Transverse colon (tissue), 4 donors: ENCODE measurements around the gene INVS.

DNA sequence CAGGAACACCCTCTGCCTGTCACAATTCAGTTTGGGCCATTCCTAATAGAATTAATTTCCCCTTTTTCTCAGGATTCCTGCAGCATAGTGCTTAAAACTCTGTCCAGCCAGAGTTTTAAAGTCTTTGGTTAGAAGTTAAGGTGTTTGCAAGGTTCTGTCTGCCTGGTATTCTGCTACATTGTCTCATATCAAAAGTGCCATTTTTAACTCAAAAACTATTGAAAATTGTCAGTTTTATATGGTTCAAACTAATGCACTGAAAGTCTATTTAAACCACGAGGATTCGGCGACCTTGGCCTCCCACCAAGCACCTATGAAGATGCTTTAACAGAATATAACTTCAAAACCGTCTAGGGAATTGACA lies 29.0 kb downstream of the NANS start:
- PRO-cap, result no peak
- RAMPAGE, long total RNA, 4 experiments, result no peak in any of the 4 experiments

DNA sequence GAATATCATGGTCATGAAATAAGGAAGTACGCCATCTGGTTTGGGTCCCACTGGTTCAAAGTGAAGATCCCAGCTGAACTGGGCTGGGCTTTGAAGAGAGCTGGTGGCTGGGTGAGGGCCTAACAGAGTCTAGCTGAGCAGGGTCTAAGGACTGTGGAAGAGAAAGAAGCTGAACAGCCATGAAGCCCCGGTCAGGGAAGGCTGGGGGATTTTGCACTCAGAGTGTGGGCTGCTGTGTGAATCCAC lies 14.5 kb downstream of the TRIM14 start:
- PRO-cap, result no peak
- RAMPAGE, long total RNA, 4 experiments, result no peak in any of the 4 experiments

GRCh38 chr9:98172523-98173285 lies 19.7 kb downstream of the CORO2A start:
- PRO-cap, result no peak
- RAMPAGE, long total RNA, 4 experiments, result no peak in any of the 4 experiments

- PRO-cap, result no peak
- RAMPAGE, long total RNA, 4 experiments, result no peak in any of the 4 experiments
Measured at GRCh38 chr9:98176567-98177002, 15.9 kb downstream of the CORO2A start.

GRCh38 chr9:98253311-98254292 lies 1.8 kb downstream of the TBC1D2 start:
- PRO-cap, result no peak
- RAMPAGE, long total RNA, 4 experiments, result no peak in any of the 4 experiments

DNA sequence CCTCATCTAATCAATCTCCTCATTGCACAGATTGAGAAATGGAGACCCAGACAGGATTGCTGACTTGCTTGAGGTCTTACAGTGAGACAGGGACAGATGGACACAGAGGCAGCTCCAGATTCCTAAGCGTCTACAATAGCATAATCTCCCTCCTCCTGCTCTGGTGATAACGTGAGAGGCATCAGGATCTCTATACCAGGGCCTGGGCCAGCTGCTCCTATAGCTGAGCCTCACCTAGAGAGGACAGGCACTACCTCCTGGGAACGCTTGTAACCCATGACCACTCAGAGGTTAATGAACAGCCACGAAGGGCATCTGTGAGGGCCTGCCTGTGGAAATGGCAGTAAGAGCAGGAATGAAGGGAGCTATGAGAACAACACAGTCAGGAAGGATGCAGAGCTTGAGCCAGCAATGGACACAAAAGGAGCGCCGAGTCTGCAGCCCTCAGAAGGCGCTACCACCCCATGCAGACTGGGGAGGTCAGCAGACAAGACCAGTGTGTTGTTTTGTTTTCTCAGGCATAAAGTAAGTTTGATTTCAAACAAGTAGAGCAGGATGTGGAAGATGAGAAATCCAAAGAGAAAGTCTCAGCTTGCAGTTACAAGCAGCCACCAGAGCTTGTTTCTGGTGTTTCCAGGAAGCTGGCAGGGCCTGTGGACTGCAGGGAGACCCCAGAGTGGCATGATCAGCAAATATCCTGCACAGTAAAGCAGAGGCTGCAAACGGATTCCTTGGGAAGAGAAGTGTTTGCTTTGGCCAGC lies 17.5 kb downstream of the ANKS6 start:
- PRO-cap, result no peak
- RAMPAGE, long total RNA, 4 experiments, result no peak in any of the 4 experiments

- PRO-cap, result no peak
- RAMPAGE, long total RNA, 4 experiments, result no peak in any of the 4 experiments
Measured at GRCh38 chr9:98940410-98940667, 3.4 kb upstream of the COL15A1 start.

DNA sequence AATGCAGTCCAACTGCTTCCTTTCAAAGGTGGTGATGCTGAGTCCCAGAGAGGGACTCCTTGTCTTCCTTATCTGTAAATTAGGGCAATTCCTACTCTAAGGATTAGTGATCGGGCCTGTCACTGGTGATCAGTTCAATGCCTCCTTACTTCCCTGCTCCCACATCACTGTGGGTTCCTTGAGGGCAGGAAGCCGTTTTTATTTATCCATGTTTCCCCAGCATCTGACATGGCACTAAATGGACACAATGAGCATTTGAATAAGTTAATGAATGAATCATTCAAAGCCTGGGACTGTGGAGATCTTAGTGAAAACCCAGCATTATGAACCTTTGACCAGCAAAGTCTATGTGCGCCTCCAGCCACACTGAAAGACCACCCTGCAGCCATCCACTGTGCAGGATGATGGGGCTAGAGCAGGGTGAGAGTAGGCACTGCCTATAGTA lies 11.5 kb downstream of the COL15A1 start:
- PRO-cap, result no peak
- RAMPAGE, long total RNA, 4 experiments, result no peak in any of the 4 experiments

DNA sequence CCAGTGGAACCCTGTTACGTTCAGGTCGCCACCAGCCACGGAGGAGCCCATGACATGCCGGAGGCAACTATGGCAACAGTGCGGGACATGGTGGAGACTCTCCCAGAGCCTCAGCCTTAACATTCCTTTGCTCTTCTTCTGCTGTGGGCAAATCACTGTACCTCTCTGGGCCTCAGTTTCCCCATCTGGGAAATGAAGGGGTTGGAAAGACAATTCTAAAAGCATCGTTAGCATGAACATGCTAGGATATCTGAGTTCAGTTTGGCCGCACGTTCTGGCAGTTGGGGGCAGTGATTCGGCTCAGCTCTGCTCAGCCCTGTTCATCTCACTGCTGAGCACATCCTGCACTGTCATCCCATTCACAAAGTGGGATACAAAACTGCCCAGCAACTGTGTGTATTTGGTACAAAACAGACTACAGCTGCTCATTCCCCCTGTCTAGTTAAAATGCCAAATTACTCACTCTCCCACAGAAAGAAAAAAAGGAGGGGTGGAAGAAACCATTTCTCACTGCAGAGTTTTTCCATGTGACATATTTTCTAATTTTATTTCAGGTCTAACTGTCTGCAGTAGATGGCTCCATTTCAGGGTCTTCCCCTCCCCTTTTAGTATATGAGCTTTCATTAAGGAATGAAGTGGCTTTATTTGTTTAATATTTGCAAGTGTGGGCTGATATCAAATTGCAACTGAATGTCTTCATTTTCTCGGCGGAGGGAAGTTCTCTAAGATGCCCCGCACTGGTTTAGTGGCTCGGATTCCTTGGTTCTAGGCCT lies 14.5 kb downstream of the COL15A1 start:
- PRO-cap, result no peak
- RAMPAGE, long total RNA, 4 experiments, result no peak in any of the 4 experiments

DNA sequence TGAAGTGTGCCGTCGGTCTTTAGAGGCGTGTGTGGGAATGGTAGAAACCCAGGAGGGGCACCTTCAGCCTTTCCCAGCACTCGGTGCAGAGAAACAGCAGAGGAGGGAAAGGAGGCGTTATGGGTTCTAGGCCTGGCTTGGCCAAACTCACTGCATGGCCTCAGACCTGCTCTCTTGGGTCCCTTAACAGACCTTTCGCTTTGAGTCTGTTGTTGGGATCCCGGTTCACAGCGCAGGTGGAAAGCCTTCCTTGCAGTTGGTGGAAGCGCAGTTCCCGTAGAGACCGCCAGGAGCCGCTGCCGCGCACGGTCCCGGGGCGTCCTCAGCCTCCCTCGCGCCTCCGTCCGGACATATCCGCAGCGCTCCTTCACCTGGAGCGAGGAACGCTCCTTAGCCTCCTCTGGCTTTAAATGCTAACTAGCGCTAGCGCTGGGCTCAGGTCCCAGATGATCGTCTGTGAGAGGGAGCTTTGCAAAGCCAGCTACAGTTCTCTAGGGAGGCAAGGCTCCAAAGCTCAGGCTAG lies 31.2 kb downstream of the COL15A1 start:
- PRO-cap, result no peak
- RAMPAGE, long total RNA, 4 experiments, result no peak in any of the 4 experiments

- PRO-cap, result no peak
- RAMPAGE, long total RNA, 4 experiments, result start-site peak on the plus strand in 1 of 4 experiments, at chr9:98985687-98986059 at its widest, 12 reads per replicate
Measured at GRCh38 chr9:98985696-98986093, 42.0 kb downstream of the COL15A1 start.

- PRO-cap, result bidirectional peak, plus-strand start at chr9:99104093, minus-strand start at chr9:99104056
- RAMPAGE, long total RNA, 4 experiments, result no peak in any of the 4 experiments
Measured at GRCh38 chr9:99103847-99104319, 1.0 kb upstream of the TGFBR1 start.

DNA sequence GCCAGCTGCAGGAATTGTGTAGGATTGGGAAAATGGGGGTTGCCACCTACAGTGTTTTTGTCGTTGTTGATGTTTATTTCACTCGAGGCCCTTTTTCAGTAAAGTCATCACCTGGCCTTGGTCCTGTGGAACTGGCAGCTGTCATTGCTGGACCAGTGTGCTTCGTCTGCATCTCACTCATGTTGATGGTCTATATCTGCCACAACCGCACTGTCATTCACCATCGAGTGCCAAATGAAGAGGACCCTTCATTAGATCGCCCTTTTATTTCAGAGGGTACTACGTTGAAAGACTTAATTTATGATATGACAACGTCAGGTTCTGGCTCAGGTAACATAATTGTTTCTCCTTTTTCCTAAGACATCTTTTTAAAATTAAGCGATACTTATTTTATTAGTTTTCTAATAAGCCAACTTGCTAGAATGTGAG lies 27.5 kb downstream of the TGFBR1 start:
- PRO-cap, result no peak
- RAMPAGE, long total RNA, 4 experiments, result start-site peak on the plus strand in 1 of 4 experiments, centred at position 305 of the sequence, 6 reads per replicate

GRCh38 chr9:99498621-99498962 lies 276.5 kb downstream of the SEC61B start:
- PRO-cap, result no peak
- RAMPAGE, long total RNA, 4 experiments, result no peak in any of the 4 experiments

DNA sequence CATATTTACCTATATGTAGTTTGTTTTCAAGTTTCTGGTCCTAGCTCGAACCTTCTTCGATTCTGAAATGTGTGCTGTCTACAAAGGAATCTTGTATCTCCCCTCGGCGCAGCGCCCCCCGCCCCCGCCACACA lies 1.4 kb upstream of the NR4A3 start:
- PRO-cap, result no peak
- RAMPAGE, long total RNA, 4 experiments, result no peak in any of the 4 experiments

GRCh38 chr9:99823381-99823653 lies 1.6 kb downstream of the NR4A3 start:
- PRO-cap, result no peak
- RAMPAGE, long total RNA, 4 experiments, result no peak in any of the 4 experiments

DNA sequence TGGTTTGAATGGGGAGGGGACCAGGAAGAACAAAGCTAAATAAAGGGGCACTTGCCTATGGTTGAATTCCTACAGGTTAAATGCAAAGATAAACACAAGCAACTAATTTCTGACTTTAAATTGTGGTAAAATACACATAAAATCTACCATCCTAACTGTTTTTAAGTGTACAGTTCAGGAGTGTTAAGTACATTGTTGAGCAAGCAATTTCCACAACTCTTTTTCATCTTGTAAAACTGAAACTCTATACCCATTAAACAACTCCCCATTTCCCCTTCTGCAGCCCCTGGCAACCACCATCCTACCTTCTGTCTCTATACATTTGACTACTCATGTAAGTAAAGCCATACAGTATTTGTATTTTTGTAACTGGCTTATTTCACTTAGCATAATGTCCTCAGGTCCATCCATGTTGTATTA lies 38.5 kb upstream of the STX17 start:
- PRO-cap, result no peak
- RAMPAGE, long total RNA, 4 experiments, result no peak in any of the 4 experiments

GRCh38 chr9:100099053-100100125 lies at the start of gene INVS:
Gene INVS, plus strand, starts transcription at chr9:100099243.
- PRO-cap, result bidirectional peak, plus-strand start at chr9:100099259, minus-strand start at chr9:100098982; bidirectional peak, plus-strand start at chr9:100099700, minus-strand start at chr9:100099490
- RAMPAGE, long total RNA, 4 experiments, result start-site peak on the plus strand in 3 of 4 experiments, at chr9:100099259-100099307 at its widest, 29 to 390 reads per replicate

- PRO-cap, result bidirectional peak, plus-strand start at chr9:100473675, minus-strand start at chr9:100473605
- RAMPAGE, long total RNA, 4 experiments, result no peak in any of the 4 experiments
Measured at GRCh38 chr9:100473226-100473879, 404 bp downstream of the TMEFF1 start.

DNA sequence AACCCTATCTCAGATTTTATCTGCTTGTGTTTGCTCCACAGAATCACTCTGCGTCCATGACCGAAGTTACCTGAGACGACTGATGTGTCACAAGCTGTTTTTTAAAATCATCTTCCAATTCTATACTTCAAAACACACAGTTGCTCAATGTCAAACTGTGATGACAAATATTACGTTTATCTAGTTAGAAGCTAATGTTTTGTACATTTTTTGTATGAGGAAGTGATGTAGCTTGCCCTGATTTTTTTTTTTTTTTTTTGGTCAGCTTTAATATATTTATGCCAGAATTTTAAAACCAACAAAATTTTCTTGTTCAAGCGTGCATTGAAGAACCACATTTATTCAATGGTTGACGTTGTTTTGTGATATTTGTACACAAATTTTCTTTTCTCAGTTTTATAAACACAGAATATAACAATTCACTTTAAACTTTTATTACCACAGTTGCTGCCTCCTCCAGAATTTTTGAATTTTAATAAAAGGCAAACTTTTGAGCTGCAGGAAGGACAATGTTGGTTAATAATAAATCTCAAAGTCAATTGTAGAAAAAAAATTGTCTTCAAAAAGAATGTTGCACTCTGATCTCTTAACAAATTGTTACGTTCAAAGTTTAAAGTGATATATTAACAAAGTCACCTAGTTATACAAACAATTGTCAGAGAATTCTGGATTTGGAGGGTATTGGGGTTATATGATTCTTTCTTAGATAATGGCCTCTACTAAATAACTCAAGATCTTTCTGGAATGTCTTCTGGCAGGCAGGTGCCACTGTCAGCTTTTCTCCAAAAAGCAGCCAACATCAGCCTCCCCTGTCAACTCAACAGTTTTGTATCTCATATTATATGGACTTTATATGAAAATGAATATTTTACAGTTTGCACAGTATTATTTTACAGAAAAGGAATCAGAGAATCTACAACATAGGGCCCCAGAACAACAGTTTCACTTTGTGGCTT lies 60.5 kb downstream of the BAAT start:
- PRO-cap, result no peak
- RAMPAGE, long total RNA, 4 experiments, result no peak in any of the 4 experiments